ENCODE results near the genes SRD5A3, NMU, CEP135 and SRP72.

- PRO-cap, 2 experiments, result no peak in any of the 2 experiments
Measured at GRCh38 chr4:53365064-53365538, 760 bp downstream of the SCFD2 start.

- PRO-cap, 2 experiments, result no peak in any of the 2 experiments
Measured at GRCh38 chr4:53390330-53390816, 12.9 kb downstream of the FIP1L1 start.

- PRO-cap, 2 experiments, result no peak in any of the 2 experiments
Measured at GRCh38 chr4:53644367-53645078, 53.2 kb upstream of the LNX1 start.

- PRO-cap, 2 experiments, result no peak in any of the 2 experiments
Measured at GRCh38 chr4:53734757-53735066, 143.4 kb upstream of the LNX1 start.

- PRO-cap, 2 experiments, result no peak in any of the 2 experiments
Measured at GRCh38 chr4:53777292-53777811, 186.1 kb upstream of the LNX1 start.

DNA sequence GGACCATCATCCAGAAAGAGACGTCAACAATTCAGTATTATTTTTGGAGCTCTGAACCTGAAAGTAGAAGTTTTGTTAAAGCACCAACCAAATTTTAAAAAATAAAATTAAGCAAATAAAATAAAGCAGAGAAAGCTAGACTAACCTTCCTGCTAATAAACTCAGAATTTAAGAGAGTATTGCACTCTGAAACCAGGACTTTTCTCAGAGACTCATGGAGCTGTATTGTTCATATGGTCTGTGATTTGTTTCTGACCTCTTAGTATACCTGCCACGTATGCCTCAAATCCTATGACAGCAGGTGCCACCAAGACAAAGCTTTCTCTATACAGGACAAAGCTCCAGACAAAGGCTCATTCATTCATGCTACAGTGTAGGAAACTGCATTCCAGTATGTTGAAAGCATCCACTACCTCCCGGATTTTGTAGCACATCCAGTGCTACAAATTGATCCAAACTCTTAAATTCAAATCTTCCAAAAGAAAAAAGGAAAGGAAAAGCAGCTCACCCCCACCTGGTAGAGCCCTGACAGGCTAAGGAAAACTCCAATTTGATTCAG is 178.4 kb downstream of the CHIC2 start:
- PRO-cap, 2 experiments, result no peak in any of the 2 experiments

GRCh38 chr4:53984187-53984933 is 80.0 kb downstream of the CHIC2 start:
- PRO-cap, 2 experiments, result no peak in any of the 2 experiments

DNA sequence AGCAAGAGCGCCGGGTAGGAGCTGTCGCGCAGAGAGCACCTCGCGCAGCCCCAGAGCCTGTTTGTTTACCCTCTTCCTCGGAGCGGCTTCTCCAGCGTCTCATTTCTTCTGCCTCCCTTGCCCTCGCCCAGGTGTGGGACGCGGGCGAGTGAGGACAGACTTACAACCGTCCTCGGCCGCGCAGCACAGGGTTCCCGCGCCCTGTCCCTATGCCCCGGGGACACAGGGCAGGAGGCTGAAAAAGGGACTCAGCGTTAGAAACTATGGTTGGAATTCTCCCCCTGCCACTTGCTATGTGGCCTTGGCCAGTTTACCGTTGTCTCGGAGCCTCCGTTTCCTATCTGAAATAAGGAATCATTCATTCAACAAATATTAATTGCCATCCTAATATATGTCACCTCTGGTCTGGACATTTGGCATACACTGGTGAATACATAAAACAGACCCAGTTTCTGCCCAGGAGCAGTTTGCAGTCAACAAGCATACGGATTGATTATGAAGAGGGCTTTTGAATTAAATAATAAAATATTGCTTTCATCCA is 7.7 kb upstream of the GSX2 start:
- PRO-cap, 2 experiments, result no peak in any of the 2 experiments

GRCh38 chr4:54547604-54548085 is 110.1 kb upstream of the KIT start:
- PRO-cap, 2 experiments, result no peak in any of the 2 experiments

DNA sequence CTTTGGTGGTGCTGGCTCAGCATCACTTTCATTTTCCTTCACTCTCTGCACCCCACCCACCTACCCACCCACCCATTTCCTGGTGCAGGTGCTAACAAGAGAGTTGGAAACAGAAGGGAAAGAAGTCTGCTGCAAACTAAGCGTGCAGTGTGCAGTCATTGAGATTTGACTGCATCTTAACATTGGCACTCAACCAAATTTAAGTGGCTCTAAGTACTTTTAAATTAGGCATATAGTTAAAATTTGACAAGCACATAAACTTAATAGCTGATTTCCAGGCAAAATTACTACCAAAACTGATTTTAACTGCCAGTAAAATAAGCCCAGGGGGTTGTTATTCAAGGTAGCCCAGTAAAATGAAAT is 184.3 kb downstream of the KDR start:
- PRO-cap, 2 experiments, result no peak in any of the 2 experiments

DNA sequence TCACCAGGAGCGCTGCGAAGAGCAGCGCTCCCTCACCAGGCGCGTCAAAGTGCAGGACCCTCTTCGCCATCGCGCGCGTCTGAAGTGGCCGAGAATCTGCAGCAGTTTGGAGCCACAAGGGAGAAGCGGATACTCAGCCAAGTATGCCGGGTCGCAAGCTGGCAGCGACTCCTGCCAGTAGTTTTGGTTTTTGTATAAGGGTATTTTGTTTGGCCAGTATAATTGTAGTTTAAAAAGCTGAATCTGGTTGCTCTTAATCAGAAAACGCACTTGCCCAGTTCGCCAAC is 462 bp upstream of the KDR start:
- PRO-cap, 2 experiments, result no peak in any of the 2 experiments

DNA sequence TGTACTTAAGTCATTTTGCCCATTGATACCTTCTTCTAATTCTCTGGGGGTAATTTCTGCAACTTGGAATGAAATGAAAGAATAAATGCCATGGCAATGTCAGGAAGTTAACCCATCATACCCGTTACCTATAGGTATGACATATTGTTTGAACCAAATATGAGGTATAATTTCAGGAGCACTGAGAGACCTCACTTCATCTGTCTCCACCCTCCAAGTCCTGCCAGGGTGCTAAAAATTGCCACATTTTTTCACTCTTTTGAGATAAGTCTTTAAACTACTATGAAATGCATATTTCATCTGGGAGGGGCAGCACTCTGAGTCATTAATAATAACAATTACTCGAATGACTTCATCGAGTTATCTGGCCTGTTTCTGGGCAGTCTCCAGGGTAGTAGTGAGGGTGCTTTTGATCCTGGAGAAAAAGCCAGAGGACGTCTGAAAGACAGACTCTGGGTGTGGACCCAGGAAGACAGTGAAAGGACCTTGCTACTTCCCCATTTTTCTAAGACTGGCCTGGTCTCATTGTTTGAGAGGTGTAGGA is 42.4 kb upstream of the SRD5A3 start:
- PRO-cap, 2 experiments, result no peak in any of the 2 experiments

DNA sequence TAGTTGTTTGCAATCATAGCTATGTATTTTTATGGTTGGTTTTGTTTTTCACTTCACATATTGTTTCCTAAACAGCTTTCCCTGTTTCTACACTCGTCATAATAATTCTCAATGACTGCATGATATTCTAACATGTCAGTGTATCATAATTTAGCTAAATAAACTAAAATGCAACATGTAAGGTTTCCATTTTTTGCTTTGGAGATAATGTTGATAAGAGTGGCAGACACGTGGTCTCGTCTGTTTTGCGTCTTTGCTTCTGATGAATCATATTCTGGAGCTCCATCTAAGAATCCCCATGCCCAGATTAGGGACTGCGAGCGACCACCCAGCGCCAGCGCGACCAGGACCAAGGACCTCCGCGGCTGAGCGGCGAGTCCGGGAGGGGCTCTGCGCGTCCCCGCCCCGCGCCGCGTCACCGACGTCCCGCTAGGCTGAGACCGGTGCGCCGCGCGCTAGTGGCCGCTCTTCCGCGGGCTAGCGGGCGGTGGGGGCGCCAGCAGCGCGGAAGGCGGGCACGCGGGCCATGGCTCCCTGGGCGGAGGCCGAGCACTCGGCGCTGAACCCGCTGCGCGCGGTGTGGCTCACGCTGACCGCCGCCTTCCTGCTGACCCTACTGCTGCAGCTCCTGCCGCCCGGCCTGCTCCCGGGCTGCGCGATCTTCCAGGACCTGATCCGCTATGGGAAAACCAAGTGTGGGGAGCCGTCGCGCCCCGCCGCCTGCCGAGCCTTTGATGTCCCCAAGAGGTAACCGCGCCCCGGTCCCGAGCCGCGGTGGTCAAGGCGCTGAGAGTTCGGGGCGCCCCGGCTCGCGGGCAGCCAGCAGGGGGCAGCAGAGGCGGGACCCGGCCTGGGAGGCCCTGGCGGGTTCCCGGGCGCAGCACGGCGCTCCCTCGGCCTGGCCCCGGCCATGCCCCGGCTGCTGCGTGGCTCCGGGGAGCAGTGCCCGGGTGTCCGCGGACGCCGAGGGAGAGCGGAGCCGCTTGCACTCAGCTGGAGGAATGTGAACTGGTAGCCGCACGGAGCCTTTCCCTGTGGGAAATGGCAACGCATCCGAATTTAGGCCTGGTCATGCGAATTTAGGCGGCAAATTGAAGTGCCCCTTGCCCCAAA is at the start of gene SRD5A3:
SRD5A3 (plus strand) TSS at position 432 of the 1,113 bp plus-strand sequence.
- PRO-cap, 2 experiments, result peak in 2 of 2 experiments; most common plus-strand start position 467 of the sequence (in 2); most common minus-strand start position 371 of the sequence (in 2)

DNA sequence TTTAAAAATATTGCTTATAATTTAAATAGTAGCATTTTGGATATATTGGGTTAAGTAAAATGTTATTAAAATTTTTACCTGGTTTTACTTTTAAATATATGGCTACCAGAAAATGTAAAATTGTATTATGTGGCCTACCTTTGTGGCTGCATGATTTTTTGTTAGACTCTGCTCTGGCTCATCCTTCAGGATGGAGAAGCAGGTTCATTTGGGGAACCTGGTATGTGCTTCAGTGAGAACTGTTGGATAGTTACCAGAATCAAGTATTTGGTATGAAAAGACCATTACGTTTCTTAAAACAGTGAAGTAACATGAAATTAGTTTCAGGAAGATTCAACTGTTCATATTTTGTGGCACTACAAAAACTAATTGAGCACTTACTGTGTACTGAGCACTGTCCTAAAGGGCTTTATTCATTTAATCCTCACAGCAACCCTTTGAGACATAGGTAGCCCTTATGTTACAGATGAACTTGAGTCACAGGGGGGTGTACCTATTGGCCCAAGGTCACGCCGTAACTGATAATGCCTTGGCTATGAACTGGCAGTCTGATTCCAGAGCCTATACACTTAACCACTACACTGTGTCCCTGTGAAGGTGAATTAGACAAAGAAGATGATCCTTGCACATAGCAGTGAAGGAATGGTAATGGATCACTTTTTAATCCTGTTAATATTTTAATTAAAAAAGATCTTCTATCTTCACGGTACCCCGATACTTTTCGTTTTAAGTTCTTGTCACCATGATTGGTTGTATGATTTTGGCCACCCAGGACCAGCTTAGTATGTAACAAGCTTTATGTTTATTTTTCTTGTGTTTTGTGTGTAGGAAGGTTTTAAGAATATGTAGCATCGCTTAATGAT is 11.9 kb downstream of the TMEM165 start:
- PRO-cap, 2 experiments, result no peak in any of the 2 experiments

DNA sequence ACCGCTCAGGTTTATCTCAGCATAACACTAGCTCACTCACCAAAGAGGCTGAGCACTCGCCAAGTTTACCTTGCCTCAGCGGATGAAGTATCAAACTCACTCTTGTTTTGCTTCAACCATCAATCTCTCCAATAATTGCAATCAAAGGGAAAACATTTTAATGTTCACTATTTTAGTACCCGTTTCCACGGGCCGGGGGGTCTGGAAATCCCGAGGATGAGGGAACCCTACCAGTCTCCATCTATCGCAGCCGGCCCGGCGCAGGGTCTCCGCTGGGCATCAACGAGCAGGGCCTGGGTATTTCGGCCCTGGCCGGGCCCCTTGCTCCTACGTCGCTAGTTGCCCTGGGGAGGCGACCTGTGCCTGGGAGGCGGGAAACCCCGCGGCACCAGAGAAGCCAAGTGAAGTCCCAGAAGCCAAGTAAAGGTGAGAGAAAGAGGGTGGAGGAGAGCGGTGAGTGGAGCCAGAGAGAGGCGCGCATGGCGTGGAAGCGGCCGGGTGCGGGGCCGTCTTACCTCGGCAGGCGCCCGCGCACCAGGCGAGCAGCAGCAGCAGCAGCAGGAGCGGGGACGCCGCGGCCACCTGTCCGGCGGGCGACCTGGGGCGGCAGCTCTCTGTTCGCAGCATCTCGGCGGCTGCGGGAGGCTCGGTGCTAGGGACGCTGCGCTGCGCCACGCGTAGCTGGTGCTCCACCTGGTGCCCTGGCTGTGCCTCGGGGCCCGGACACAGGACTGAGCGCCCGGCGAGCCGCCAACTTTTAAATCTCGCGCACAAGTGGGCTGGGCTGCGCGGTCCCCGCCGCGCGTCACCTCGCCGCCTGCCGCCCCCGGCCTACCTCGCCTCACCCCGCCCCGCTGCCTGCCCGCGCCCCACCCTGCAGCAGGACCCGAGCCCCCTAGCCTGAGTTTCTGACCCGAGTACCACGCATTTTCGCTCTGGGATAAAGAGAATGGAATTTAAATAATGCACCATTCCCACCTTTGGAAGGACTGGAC is at the start of gene NMU:
NMU (minus strand) TSS at position 733 of the 995 bp plus-strand sequence.
- PRO-cap, 2 experiments, result no peak in any of the 2 experiments

DNA sequence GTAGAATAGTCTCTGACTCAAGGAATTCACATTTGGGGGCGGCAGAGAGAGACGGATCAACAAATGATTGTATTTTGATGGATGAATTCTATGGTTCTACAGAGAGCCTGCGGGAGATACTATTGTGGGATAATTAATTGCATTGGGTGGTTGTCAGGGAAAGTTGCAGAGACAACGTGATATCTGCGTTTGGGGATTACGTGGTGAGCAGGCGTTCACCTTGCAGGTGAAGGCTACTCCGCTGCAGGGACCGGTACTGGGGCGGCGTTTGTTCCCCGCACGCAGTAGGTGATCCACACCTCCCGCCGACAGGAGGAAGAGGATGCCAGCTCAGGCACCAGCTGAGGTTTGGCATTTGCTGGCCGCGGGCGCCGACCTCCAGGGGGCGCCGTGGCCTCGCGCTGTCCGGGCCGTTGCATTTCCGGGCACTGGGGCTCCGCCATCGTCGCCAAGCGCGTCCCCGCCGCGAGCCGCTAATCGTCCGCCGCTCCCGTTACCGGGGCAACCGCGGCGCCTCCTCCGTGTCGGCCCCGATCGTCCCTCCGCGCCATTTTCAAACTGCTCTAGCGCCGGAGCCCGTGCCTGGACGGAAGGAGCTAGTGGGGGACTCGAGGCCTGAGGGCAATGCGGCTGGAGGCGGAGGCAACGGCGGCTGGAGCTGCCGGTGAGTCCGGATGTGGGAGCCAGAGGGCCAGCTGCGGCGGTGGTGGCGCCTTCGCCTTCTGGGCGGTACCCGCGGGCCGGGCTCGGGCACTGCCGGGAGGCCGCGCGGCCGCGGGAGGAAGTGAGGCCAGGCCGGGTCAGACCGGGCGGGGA is at the start of gene CEP135:
CEP135 (plus strand) TSS at position 550 of the 816 bp plus-strand sequence.
- PRO-cap, 2 experiments, result peak in 1 of 2 experiments; most common plus-strand start position 418 of the sequence (in 1); most common minus-strand start position 424 of the sequence (in 1)

GRCh38 chr4:56048763-56048857 is 288 bp upstream of the CRACD start:
- PRO-cap, 2 experiments, result no peak in any of the 2 experiments

DNA sequence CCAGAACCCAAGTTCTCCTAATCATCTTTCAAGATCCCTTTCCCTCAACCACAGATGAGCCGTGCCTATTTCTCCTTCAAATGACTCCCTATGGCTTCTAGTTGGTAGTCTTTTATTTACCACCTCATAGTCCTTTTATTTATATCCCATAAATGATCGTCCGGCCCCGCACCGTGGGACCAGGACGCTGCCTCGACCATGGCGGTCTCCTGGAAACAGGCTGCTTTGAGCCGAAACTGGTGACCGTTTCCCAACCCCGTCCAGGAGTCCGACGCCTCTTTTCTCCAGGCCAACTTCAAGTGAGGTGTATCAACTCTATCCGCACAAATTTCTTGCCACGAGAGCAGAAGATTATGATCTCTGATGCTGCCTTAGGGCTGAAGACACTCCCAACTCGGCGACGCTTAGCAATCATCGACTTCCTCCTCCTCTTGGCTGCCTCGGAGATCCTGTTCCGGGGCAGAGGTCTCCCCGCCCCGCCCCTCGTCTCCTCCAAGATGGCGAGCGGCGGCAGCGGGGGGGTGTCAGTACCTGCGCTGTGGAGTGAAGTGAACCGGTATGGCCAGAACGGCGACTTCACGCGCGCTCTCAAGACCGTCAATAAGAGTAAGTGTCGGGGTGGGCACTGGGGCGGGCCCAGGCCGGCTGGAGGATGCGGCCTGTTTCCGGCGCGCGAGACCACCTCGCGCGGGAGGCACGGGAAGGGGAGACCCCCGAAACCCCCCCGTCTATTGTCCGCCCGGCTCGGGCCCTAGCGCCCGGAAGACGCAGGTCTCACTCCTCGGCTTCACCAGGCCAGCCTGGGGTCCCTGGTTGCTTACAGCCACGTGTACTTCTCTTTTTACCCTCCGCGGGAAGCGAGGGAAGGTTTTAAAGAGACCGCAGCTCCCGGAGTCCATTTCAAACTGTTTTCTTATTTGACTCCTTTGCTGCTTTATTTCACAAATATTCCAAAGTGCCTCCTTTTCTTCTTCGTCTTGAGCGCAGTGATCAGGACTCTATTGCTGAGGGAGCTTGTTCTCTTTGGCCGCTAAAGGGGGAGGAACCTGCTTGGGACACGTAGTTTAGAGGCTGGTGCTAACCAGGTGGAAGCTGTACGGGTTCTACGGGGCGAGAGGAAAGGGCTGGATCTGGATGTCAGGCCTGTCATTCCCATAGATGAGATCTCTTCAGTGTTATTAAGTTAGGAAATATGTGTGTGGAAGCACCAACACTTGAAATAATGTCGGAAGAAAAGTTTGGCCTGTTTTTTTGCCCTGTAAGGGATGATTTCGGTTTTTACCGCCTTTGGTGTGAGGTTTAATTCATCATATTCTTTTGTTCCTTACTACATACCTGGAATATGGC is at the start of gene SRP72:
SRP72 (plus strand) TSS at position 479 of the 1,347 bp plus-strand sequence.
- PRO-cap, 2 experiments, result peak in 2 of 2 experiments; most common plus-strand start position 495 of the sequence (in 2); most common minus-strand start position 433 of the sequence (in 1)

DNA sequence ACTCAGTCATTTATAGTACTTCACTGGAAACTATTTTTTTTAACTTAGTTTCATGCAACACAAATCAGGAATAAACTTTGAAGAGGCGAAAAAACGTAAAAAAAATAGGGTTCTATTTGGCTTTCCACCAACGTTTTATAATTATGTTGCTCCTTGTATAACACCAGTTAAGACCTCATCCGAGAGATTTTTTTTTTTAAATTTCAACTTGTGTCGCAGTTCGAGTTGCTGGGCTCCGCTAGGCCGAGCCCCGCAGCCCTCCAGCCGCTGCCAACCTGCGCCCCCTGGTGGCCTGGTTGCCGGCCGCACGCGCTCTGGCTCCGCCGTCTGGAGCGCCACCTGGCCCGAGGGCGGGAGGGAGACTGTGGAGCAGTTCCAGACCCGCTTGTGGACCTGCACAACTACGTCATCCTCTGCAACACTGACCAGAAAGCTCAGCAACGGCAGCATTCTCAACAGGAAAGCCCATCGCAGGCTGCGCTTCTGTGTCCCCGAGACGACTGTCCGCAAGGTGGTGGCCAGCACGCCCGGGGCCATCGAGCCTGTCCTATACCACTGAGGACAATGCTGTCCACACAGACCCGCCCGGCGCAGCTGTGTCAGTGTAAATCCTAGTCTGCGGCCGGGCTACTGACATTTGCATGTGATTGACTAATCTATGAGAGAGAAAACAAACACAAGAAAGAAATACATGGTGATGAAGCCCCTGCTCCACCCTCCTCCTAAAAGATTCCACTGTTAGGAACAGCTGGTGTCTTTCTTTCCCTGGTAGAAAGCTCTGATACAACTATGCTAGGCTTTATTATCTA is 14.2 kb downstream of the THEGL start:
- PRO-cap, 2 experiments, result no peak in any of the 2 experiments

GRCh38 chr4:56976655-56977366 is 595 bp downstream of the NOA1 start:
- PRO-cap, 2 experiments, result peak in 2 of 2 experiments; most common plus-strand start chr4:56977165 (in 2)

All from psoas muscle (tissue), 2 donors.